ENCODE measurements around a stretch of chr1.

DNA sequence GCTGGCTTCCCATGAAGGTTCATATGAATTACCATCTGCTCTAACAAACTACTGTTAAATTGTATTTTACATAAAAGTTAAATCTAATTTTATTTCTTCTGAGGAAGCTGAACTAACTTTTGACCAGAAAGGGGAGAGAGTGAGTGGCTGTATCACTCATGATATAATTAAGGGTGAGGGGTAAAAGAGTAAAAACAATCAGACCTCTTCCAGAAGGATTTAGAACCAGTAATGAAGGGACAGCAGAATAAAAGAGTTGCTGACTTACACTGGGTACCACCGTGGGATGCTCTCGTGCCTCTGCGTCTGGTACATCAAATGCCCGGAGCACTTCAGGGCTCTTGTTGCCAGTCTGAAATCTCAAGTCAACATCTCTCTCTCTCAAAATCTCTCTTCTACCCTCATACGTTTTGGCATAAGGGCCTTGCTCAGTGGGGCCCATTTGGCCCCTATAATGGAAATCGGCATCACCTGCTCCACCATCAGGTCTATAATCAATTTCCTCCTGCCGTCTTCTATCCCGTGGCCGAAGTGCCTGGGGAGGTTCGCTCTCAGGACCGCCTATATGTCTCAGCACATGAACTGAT is 26.4 kb downstream of the CLCC1 start:
- RRBS, result no CpG with 5 or more reads among the region's 11 CpGs

DNA sequence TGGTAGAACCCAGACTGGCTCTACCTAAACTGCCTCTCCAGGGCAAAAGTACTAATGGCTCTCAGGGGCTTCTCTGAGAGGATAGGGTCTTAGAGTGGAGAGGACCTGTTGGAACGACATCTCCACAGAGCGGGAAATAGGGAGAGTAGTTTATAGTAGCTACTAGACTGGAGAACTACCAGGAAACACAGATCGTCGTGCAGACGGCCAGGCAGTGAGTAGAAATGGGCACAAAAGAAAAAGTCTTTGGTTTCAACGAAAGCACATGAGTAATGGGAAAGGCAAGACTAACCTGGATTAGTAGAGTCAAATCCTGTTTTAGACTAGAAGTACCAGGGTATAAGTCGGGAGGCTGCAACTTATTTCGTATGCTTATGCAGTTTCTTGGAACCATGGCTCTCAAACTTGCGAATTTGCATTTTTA is 1.3 kb downstream of the CLCC1 start:
- RRBS, result no CpG with 5 or more reads among the region's 9 CpGs

DNA sequence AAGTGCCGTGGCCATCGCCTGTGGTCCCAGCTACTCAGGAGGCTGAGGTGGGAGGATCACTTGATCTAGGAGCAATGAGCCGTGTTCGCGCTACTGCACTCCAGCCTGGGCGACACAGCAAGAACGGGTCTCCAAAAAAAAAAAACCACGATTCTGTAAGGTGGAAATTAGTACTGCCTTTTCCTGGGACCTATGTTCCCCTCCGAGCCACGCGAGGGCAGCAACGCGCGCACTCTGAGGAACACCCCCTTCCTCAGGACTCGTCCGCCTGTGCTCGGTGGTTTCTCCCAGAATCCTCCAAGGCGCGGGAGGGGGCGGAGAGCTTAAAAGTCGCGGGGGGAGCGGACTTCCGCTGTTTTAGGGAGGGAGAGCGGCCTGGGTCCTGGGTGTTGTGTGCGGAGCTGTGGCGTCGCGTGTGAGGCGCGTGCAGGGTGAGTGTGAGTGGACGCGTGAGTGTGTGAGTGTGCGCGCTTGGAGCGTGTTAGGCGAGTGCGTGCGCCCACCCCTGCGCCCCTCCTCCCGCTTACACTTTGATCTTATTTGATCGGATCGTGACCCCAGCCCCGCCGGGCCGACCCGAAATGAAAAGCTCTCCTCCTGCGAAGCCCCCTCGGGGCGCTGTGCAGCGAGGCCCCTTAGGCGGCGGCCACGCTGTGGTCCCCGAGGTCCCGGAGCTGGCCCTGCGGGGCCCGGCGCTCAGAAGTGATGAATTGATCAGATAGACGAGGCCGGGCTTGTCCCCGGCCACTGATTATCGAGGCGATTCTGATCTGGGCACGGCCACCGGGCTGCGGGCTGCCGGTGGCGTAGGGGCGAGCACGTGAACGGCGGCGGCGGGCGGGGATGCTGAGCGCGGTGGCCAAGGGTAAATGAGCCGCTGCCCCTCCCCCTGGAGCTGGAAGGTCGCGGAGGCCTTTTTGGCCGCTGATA is 9.5 kb downstream of the TMEM167B start:
- RRBS, result 2% methylated on average over 9 of the region's 82 CpGs

GRCh38 chr1:109136650-109137141 is 22.8 kb downstream of the ELAPOR1 start:
- RRBS, result no CpG with 5 or more reads among the region's 7 CpGs

- RRBS, result no CpG with 5 or more reads among the region's 26 CpGs
Observed at GRCh38 chr1:109240173-109241118, 8.9 kb upstream of the CELSR2 start.

GRCh38 chr1:109249880-109250651 is 727 bp downstream of the CELSR2 start:
- RRBS, result 1% methylated on average over 13 of the region's 56 CpGs

DNA sequence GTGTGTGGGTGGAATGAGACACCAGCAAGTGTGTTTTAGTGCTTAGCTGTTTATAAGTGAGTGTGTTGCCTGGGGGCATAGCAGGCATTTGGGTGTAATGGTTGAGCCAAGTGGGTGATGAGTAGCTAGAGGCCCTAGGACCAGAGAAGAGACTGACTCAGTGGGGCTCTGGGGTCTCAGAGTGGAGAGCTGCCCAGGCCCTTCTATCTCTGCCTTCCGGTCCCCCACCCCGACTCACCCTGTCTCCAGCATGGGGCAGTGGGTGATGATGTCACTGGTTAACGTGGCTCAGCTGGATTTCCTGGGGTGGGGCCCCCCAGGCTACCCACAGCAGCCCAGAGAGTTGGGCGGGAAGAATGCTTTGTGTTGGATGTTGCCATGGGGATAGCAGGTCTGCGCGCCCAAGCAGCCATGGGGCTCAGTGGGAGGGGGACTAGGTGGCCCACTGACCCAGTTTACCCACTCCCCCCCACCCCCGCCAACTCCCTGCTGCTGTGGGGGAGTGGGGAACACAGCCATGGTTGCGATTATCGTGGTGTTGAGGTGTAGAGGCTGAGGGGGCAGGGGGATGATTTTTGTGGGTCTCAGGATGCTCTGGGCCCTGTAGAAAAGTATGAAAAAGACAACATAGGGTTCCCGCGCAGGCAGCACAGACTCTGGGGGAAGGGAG is 8.3 kb downstream of the CELSR2 start:
- RRBS, result no CpG with 5 or more reads among the region's 11 CpGs

DNA sequence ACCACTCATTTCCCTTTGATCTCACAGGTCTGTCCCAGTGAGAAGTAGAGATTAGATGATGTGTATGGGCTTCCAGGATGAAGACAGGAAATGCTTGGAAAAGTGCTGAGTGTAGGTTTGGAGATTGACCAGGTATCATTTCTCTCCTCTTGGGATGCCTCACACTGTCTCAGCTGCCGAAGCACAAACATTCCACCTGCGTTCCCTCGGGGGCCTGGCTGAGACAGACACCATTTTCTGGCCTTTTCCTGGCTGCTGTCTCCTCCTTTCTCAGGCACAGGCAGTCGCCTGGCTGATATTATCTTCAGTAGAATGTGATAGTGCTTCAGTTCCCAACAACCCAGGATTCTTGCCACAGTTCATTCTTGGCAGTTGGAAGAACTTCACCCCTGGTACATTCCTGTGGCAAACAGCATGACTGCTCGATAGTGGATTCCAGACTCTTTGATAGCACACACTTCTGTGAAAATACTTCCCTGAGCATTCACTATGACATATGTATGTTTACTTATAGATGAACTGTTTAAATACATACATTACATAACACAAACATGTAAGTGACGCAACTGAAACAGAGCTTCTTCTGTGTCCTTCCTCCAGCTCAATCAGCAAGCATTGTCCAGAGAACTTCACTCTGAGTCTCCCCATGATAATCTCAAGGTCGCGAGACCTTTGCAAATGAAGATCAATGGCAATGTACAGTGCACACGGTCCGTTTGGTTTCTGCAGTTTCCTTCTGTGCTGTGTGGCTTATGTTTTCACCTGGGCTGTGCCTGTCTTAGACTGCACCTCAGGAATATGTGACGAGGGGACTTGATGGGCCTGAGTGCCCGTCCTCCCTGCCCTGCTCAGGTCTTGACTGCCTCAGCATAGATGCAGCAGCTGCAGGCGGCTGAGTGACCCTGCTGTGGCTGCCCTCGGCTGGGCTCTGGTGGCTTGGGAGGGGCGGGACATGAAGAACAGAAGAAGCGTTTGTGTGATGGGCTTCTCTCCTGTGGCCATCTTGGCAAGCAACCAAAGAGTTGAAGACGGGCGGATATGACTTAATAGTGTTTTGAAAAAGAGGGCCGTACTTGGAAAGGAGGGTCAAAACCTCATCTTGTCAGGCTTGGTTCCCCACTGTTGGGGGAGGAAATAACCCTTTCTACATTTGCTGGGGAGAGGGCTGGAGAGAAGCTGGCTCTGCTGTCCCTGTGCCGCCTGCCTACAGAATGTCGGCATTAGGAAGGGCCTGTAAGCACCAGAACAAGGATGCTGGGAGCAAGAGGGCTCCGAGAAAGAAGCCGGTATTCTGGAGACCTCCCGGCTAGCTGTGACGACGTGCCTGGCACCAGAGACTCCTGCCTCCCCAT is 7.4 kb downstream of the MYBPHL start:
- RRBS, result no CpG with 5 or more reads among the region's 26 CpGs

- RRBS, result 55% methylated on average over 2 of the region's 15 CpGs
Observed at GRCh38 chr1:109300632-109301134, 6.1 kb downstream of the MYBPHL start.

DNA sequence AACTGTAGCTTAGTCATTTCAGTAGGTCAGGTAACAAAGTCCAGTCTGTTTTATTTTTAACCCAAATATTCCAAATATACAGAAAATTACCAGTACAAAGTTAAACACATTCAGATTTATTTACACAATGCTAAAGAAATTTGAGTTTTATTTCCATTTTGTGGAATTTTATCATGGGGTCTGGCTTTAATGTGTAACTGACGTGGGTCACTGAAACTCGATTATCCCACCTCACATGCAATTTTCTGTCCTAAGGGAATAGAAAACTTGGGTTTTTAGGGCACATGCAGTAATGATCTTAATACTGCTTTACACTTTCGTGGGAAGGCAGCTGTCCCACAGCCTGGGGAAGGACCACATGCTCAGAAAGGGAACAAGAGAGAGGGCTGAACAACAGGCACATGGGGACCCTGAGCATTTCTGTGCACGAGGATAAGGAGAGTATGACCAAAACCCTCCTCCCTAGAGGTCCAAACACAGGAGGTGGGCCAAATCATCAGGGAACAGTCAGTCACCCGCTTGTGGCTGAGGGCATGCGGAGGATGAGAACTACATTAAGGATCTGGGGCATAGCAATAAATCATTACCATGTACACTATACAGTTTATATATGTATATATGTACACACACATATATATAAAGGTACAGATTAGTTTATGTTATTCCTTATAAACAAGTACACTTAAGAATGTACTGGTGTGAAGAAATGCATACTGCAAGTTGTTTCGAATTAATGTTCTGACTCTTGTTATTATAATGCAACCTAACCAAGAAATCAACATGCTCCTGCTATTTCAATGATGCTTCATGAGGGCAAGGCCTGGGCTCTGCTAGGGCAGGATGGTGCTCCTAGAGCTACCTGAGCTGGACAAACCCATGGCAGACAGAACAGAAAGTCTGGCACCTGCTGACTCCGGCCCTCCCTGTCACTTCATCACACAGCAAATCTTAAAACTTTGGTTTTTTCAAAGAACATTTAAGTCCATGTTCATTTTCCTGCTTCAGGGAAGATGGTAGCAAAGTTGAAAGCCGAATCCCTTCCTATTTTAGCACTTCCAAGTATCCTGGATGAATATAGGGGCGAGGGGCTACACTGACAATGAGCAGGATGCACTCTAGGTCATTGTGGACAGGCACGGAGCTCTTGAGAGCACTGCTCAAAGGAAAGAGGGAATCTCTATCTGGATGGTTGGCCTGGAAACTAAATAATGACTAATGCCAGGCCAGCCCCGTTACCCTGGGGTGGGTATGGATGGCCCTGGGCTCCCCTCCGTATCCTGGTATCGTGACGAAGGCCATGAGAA is 3.2 kb upstream of the MYBPHL start:
- RRBS, result no CpG with 5 or more reads among the region's 15 CpGs

DNA sequence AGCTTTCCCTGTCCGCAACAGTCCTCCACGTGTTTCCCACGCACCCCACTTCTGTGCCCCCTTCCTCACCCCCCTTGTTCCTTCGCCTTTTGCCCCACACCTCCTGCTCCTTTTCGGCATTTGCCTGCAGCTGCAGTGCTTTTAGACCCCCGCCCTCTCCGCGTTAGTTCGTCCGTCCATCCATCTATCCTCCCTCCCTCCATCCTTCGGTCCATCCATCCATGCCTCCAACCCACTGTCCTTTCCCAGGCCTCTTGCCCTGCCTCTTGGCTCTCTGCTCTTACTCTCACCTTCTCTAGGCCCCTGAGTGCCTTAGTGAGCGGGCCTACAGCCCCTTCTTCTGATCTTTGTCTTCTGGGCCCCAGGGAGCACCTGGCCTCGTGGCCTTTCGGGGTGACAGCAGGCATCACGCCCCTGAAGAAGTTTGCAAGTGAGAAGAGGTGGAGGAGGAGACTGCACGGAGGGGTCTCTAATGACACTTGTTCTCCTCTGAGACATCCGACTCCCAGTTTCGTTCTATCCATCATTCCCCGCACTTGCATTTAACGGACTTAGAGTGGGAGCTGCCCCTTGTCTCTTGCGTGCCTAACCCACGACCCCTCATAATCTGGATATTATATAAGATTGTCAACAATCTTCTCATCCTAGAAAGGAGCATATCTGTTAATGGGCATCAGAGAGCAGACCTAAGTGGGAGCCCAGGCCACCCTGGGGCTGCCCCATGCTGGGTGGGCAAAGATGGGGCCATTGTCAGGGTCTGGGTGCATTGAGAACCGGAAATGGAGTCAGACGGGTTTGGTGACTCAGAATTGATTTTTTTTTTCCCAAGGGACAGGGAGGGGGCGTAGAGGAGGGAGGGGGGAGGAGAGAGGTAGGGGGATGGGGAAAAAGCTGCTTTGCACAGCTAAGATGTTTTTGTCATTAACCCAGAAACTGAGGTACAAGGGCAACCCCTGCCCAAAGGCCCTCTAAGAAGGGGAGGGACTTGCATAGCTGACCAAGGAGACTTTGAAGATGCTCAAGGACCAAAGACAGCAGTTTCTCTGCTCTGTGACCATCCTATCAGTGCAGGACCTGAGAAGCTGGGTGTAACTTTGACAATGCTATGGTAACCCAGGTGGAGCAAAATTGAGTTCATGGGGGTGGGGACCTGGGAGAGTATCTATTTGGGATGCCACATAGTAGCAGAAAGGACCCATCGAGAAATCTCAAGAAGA is 1.1 kb downstream of the ATXN7L2 start:
- RRBS, result no CpG with 5 or more reads among the region's 26 CpGs

GRCh38 chr1:109606060-109606927 is 13.1 kb downstream of the GNAT2 start:
- RRBS, result no CpG with 5 or more reads among the region's 13 CpGs

DNA sequence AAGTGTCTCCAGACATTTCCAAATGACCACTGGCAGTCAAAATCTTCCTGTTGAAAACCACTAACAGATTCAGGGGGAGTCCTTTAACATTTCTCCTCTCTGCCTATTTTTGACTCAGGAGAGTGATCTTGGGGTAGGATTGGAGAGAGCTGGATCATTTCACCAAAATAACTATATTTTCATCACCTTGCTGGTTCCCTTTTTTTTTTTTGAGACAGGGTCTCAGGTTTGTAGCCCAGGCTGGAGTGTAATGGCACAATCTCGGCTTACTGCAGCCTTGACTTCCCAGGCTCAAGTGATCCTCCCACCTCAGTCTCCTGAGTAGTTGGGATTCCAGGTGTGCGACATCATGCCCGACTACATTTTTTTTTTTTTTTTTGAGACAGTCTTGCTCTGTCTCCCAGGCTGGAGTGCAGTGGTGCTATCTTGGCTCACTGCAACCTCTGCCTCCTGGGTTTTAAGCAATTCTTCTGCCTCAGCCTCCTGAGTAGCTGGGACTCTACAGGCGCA is 8.5 kb downstream of the GNAT2 start:
- RRBS, result no CpG with 5 or more reads among the region's 4 CpGs

DNA sequence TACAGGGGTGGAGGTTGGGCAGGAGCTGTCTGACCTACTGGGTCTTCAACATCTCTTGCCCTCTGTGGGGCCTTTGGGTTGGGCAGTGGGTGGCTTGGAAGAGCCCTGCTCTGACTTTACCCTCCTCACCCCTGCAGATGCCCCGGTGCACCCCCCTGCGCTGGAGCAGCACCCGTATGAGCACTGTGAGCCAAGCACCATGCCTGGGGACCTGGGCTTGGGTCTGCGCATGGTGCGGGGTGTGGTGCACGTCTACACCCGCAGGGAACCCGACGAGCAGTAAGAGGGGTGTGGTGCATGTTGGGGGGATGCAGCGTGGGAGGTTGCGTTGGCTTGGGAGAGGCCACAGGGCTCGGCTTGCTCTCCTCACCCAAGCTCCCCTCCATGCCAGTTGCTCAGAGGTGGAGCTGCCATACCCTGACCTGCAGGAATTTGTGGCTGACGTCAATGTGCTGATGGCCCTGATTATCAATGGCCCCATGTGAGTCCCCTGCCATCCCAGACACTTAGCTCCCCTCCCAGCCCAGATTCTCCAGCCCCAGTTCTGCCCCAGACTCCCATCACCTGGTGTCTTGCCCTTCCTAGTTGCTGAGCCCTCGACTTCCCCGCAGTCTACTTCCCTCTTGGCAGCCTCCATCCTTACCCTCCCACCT is 7.5 kb downstream of the AMPD2 start:
- RRBS, result no CpG with 5 or more reads among the region's 15 CpGs

DNA sequence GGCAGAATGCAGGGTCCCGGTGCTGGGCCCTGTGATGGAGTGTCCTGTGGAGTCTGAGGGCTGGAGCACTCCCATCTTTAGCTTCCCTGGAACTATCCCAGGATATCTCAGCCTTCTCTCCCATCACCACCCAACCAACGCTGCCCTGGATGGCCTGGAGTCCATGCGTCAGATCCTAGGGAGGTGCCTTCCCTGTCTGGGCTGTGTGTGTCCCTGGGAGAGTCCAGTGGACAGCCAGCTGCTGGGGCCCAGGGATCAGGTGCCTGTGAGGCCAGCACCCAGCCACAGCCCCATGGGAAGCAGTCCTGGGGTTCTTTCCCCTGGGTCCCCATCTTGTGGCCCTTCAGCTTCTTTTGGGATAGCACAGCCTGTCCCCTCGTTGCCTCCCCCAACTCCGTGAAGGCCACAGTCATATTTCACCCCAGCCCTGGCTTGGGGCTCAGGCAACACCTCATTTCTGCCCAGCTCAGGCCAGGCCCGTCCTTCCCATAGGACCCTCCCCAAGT is 1.1 kb upstream of the EPS8L3 start:
- RRBS, result no CpG with 5 or more reads among the region's 6 CpGs

GRCh38 chr1:109766075-109766600 is 2.4 kb upstream of the EPS8L3 start:
- RRBS, result no CpG with 5 or more reads among the region's 11 CpGs

DNA sequence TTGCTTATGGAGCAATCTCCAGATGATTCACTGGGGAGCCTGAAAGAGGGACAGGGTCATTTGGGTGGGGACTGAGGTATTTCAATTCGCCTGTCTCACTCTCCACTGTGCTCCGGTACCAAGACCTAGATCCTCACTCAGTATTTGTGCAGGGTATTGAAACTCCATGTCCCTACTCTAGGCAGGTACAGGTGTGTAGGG is 10.1 kb upstream of the CSF1 start:
- RRBS, result no CpG with 5 or more reads among the region's 2 CpGs

DNA sequence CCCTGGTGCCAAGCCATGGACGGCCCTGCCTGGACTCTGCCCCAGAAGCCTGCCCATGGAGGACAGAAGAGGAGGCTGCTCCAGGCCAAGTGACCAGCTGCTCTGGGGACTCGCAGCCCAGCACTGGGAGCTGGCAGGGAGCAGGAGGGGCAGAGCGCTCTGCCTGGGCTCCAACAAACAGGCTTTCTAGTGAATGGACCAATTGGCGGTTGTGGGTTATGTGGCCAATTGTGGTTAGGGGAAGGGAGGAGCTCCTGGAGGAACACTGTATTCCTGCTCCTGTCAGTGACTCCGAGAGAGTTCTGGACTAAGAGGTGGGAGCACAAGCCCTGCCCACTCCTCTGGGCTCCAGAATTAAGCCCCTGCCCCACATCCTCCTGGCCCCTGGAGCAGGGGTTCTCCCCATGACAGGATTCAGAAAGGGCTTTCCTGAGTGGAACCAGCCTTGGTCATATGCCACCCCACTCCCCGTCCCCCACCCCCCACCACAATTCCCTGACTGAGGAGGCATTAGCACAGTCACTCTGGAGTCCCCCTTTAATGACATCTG is 6.1 kb upstream of the CSF1 start:
- RRBS, result no CpG with 5 or more reads among the region's 6 CpGs

DNA sequence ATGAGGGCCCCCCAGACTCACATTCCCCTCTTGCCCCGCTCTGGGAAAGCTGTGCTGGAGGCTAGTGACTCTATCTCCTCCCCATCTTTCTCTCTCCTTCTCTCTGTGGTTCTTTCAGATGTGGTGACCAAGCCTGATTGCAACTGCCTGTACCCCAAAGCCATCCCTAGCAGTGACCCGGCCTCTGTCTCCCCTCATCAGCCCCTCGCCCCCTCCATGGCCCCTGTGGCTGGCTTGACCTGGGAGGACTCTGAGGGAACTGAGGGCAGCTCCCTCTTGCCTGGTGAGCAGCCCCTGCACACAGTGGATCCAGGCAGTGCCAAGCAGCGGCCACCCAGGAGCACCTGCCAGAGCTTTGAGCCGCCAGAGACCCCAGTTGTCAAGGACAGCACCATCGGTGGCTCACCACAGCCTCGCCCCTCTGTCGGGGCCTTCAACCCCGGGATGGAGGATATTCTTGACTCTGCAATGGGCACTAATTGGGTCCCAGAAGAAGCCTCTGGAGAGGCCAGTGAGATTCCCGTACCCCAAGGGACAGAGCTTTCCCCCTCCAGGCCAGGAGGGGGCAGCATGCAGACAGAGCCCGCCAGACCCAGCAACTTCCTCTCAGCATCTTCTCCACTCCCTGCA is 12.5 kb downstream of the CSF1 start:
- RRBS, result no CpG with 5 or more reads among the region's 11 CpGs

GRCh38 chr1:110050607-110051005 is 16.2 kb downstream of the STRIP1 start:
- RRBS, result no CpG with 5 or more reads among the region's 2 CpGs